ENCODE measurements around a stretch of chr1.

DNA sequence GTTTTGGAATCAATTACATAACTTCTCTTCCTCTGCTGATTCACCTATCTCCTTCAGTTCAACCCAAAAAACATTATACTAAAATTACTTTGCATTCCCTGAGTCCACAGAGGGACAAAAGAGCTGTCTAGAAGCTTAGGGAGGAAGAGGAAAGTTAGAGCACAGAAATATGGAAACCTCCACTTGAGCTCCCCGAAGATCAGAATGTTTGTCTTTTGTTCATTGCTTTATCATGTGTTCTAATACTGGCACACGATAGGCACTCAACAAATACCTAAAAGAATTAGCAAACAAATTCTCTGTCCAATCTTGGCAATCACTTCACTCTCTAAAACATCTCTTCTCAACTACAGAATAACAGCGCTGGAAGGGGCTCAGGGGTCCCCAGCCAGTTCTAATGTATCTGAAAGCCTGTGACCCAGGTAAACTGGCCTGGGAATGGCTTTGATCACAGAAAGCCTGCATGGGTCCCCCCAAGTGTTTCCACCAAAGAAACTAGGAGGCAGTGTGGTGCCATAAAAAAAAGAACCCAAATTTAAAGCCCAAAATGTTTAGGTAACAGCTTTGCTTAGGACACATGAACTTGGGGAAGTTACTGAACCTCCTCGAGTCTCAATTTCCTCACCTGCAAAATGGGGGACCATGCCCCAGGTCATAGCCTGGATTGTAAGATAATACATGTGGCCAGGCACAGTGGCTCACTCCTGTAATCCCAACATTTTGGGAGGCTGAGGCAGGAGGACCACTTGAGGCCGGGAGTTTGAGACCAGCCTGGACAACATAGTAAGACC lies 160.3 kb downstream of the MRPL37 start:
- PRO-cap: no peak
- RAMPAGE, long total RNA: no peak

GRCh38 chr1:54372955-54373651 lies 173.1 kb downstream of the MRPL37 start:
- PRO-cap: no peak
- RAMPAGE, long total RNA: no peak

DNA sequence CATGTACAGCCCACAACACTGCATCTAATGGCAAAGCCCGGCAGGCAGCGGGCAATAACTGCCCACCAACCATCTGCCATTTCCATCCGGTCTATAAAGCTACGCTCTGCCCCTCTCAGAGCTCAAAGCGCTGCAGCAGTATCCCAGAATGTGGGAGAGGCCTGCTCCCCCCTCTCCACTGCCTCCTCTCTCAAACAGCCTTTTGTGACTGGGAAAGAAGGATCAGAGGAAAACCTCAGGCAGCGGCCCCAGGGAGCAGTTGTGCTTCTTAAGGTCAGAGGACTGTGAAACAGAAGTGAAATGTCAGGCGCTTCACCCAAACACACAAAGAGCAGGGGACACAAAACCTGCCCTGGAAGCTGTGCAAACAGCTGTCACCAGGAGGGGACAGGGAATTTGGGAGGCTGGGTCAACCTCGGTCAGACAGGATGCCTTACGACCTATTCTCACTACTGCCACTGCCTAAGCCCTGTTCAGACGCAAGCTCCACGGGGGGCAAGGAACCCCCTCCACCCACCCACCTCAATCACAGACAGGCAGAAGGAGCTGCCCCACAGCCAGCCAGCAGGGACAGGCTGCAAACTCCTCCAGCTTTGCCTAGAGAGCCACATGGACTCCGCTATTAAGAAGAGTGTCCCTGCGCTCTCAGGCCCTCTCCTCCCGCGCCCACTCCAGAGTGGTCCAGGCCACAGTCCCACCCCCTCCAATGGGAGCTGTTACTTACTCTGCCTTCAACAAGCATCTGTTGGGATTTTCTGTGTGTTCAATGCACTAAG lies 156.5 kb upstream of the ACOT11 start:
- PRO-cap: no peak
- RAMPAGE, long total RNA: no peak

DNA sequence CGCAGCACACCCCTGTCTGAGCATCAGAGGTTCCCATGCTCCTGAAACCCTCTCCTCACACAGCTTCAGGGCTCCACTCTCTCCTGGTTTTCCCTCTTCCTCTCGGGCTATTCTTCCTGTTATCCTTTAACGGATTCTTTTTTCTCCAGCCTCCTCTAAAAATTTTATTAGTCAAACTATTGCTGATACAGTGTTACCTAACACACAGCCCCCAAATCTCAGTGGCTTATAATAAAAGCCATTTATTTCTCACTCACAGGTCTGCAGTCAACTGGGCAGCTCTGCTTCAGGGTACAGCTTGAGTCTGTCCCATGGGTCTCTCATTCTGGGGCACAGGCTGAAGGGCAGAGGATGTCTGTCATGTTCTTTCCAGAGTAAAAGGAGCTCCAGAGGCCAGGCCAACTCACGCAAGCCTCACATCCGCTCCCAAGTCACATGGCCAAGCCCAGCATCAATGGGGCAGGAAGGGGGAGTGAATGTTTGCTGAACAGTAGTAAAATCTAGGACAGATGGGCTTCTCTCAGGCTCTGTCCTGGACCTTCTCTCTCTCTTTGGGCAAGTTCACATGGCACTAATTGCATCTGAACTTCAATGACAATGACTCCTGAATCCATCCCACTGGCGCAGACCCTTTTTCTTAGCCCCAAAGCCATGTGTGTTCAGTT lies 134.8 kb upstream of the ACOT11 start:
- PRO-cap: bidirectional peak, plus-strand start at position 493 of the sequence, minus-strand start at position 327 of the sequence
- RAMPAGE, long total RNA: no peak

GRCh38 chr1:54899852-54900234 lies 12.8 kb upstream of the DHCR24 start:
- PRO-cap: no peak
- RAMPAGE, long total RNA: no peak

DNA sequence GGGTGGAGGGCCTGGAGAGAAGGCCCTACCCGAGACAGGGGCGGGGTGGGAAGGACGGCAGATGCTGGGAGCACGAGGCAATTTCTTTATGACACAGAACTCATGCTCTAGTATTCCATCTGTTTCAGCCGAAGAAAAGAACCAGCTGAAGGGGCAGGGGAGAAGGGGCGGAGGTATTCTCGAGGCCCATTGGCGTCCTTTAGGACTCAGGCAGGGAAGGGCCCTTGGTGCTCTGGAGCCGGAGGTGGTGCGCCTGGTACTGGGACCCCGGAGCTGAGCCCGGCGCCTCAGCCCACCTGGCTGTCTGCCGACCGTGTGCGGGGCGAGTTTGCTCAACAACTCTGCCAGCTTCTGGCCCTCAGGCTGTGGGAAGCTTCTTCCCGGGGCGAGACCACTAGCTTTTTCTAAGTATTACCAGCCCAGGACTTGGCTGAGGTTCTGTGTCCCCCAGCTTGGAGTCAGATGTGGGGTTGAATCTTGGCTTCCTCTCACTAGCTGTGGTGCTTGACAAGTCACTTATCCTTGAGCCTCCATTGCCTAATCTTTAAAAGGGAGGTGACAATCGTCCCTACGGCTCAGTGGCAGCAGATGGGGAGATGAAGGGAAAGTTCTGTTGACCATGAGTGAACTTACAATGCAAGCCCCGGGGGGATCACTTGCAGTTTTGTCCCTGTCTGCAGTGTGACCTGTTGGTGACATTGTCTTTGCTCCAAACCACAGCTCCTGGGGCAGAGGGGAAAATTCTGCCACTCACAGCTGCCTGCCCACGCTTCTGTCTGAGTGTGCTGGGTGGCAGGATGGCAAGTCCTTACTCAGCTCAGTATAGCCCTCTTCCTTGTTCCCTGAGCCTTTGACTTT lies 1.4 kb downstream of the PCSK9 start:
- PRO-cap: no peak
- RAMPAGE, long total RNA: no peak

DNA sequence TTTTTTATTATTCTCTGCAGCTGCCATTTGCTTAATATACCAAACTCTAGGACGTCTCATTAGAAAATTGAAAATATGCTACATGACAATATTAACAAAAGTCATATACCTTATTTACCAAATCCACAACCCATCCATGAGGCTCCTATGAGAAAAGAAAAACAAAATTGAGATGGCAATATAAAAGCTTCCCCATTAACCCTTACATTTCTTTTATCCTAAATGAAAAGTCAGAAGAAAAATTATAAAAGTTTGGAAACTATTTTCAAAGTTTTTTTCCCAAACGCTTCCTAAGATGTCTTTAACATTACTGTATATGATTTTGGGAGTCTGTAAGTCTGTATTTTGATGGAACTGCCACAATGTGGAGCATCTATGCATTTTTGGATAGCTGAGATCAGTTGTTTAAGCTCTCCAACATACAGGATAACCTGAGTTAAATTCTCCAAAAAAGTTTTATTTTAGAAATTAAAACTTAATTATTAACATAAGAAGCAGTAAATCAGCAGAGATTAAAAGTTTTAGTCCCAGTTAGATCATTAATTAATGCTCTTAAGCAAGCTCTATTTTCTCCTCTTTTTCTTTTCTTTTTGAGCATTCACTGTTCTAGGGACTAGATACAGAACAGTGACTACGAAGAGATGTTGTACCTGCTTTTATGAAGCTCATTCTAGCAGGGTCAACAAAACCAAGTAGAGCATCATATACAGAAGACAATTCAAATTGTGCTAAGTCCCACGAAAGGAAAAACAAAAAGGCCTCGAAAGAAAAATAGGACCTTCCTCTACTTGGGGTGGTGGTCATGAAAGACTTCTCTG lies 48.5 kb downstream of the USP24 start:
- PRO-cap: no peak
- RAMPAGE, long total RNA: no peak

DNA sequence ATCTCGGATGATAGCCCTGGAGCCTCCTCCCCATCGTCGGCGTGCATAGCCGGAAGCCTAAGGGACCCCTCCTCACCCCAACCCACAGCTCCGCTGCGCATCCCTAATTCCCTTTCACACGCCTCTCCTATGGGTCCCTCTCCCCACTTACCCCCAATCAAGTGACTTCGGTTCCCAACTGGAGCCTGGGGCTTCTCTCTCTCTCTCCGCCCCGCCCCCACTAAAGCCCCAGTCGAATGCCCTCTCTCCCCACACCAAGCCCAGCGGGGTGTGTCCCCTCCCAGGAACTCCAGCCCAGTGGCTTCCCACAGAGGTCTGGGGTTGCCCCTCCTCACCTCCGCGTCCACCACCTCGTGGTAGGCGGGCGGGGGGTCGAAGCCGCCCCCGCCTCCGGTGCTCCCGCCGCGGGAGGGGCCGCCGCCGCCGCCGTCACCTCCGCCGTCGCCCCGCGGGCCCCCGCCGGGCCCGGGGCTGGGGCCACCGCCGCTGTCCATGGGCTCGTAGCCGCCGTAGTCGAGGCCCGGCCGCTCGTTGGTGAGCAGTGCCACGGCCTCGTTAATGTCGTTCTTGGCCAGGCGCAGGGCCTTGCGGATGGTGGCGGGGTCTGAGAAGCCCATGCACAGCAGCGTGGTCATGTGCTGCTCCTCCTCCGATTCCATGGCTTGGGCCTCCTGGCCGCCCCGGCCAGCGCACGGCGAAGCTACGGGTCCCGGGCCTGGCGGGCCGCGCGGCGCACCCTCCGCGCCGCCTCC lies 533 bp downstream of the USP24 start:
- PRO-cap: no peak
- RAMPAGE, long total RNA: no peak

- PRO-cap: no peak
- RAMPAGE, long total RNA: no peak
Measured at GRCh38 chr1:55275033-55275902, 60.1 kb upstream of the USP24 start.

- PRO-cap: bidirectional peak, plus-strand start at chr1:55288579, minus-strand start at chr1:55288288
- RAMPAGE, long total RNA: no peak
Measured at GRCh38 chr1:55287900-55288430, 72.8 kb upstream of the USP24 start.

- PRO-cap: no peak
- RAMPAGE, long total RNA: no peak
Measured at GRCh38 chr1:55577868-55578294, 362.7 kb upstream of the USP24 start.

DNA sequence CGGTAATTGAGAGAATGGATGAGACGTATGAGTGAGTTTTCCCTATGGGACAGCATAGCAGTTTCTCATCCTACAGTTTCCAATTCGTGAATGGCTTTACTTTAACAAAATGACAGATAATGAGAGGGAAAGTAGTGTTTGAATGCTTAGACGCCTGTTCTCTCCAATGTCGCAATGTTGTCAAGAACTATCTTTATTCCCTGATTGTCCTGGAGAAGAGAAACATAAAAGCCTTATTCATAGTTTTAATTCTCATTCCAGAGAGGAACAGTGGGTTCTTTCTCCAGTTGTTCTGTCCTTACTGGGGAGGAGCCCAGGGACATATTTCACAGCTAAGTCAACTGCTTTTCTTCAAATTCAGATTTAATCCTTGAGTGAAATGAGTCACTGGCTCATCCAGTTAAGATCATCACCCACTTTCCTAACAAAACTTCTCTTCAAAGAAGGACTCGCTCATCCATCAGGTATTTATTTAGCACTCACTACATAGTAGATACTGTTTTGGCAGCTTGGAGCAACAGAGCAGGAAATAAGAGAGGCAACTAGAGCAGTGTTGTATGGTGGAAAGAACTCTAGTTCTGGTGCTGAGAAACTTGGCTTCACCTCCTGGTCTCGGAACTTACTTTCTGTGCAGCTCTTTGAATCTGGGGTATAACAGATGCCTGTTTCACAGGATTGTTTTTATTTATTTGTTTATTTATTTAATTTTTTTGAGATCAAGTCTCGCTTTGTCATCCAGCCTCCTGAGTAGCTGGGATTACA lies 365.7 kb upstream of the USP24 start:
- PRO-cap: no peak
- RAMPAGE, long total RNA: no peak

GRCh38 chr1:55669156-55669912 lies 454.2 kb upstream of the USP24 start:
- PRO-cap: bidirectional peak, plus-strand start at chr1:55669597, minus-strand start at chr1:55669494
- RAMPAGE, long total RNA: no peak

GRCh38 chr1:56390147-56390509 lies 189.2 kb downstream of the PLPP3 start:
- PRO-cap: no peak
- RAMPAGE, long total RNA: no peak

DNA sequence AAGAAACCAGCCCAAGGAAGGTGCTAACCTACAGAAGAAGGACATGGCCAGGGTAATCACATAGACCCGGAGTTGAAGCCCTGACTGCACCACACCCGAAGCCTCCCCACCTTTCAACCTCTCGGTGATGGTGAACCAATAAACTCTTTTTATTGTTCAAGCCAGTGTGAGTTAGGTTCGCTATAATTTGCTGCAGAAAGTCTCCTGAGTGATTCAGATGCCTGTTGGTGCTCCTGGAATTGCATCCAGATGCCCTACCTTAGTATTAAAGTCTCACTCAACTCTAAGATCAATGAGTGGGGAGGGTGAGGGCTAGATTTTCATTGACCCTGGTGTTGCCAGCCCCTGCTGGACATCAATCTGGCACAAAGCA lies 163.6 kb downstream of the PLPP3 start:
- PRO-cap: no peak
- RAMPAGE, long total RNA: no peak

GRCh38 chr1:56524000-56524715 lies 55.2 kb downstream of the PLPP3 start:
- PRO-cap: no peak
- RAMPAGE, long total RNA: no peak

DNA sequence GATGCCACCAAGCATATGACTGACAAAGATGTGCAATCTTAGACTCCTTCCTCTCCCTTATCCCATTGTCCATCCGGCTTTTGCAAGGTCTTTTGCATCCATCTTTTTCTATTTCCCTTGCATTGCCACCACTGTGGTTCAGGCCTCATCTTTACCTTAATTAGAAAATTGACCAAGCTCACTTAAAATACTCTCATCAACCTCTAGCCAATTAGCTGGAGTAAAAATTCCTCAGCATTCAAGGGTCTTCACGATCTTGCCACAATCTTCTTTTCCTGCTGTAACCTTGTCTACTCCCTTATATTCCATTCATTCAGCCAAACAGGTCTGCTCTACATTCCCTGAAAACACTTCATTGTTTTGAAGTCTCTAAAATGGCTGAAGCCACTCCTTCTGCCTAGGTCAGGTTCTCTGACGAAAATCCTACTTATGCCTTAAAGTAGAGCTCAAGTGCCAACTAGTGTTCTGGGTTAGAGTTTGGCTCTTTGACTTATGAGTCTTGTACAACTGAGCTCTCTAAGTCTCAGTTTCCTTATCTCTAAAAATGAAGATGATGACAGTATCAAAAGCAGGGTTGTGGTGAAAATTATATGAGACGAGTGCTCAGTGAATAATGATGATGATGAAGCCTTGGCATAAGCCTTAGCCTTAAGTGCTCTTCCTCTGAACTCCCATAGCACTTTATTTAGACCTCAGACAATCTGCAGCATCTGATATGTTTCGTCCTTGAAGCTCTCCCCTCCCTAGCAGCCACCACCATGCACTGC lies 48.7 kb downstream of the PLPP3 start:
- PRO-cap: no peak
- RAMPAGE, long total RNA: no peak

- PRO-cap: no peak
- RAMPAGE, long total RNA: no peak
Measured at GRCh38 chr1:56646644-56647116, 1.6 kb downstream of the PRKAA2 start.

DNA sequence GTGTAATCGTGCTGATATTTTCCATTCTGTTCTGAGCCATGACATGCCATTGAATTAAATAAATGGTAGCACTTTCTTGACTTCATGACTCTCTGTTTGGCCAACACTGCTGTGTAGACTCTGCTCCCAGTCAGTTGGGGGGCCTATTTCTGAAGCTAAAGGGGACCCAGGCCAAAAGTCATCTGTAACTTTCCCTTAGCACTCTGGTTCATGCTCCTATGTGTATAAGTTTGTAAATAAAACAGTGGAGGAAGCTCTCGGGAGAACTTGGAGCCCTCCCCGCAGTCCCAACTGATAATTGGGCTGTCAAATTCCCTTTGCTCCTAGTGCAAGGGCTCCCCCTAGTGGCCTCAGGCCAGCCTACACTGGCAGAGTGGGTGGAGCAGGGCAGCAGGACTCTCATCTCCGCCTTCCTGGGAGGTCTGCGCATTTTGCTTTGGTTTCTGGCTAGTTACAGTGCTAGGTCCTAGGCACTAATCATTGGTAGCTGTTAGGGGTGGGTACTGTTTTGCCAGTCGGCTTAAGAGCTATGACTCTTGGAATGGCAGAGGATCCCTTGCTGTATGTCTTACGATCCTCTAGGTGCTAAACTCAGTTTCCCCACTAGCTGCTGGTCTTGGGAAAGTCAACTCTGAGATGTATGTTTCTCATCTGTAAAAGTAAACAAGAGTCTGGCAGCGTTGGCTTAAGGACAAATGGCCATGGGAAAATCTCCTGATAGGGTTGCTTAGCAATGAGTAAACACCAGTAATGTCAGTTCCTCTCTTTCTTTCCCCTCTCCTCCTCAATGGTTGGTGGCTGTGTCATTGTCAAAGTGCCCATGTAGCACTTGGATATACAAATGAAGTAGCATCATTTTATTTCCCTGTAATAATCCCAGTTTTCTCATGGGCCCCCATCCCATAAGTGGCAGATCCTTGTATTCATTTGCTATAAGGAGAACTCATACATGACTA lies 2.0 kb upstream of the FYB2 start:
- PRO-cap: no peak
- RAMPAGE, long total RNA: no peak

GRCh38 chr1:56855966-56856462 lies 1.4 kb downstream of the C8A start:
- PRO-cap: no peak
- RAMPAGE, long total RNA: no peak